CD14-positive monocyte (primary cell): ENCODE results near the gene FAM174A.

DNA sequence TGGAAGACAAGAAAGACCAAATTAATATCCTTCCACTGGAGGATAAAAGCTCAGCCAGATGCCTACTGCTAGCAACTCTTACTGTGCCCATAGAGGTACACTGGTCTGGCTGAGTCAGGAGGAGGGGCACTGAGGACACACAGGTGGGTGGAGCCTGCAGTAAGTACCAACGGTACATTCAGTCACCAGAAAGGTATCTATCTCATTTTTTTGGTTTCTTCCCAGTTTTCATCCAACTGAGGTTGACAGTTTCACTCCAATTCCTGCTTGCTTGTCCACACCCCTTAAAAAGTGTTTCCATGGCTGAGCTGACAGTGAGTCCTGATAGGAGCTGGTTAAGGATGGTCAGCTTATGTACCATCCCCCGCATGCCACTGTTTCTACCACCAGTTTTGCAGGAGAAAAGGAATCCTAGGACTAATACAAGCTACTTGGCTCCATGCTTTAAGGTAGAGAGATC is 3.3 kb downstream of the ELL2 start:
- CAGE, long polyA plus RNA: no peak

GRCh38 chr5:95988067-95988512 is 26.4 kb upstream of the ELL2 start:
- CAGE, long polyA plus RNA: no peak

GRCh38 chr5:96049846-96050343 is 88.2 kb upstream of the ELL2 start:
- CAGE, long polyA plus RNA: no peak

DNA sequence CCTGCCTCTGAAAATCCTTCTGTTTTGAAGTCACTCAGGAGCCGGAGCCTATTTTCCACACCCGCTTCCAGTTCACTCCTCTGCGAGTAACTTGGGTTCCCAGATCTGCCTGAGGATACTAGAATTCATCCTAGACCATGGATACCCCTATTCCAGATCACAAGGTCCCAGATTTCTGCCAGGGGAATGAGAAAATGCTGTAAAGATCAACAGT is 197.4 kb downstream of the PCSK1 start:
- CAGE, long polyA plus RNA: no peak

DNA sequence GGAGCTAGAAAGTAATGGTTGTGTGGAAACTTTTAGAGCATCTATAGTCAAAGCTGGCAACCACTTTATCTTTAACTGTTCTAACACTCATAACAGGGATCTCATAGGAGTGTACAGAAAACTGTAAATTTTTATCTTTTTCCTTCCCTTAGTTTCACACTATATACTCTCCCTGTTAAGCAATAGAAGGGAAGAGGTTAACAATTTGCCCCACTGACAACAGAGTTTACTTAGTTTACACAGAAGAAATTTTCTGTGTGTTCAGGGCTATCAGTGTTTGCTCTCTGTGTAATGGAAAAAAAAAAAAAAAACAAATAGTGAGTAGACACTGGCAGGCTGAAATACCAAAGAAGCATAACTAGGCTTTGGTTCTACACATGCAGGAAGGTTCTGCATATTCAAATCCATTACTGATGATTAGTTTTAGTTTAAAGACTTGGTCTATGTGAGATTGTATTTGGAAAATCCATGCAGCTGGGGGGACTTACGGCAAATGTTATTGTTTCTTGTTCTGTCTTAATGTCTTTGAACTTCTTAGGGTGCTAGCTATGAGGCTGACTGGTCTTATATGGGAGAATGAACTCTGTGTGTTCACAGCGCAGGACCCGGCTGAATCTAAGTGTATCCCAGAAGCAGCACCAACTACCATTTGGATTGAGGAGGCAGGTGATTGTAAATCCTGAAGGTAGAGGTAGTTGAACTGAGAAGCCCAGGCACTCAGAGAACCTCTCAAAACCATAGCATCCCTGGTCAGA is 187.5 kb downstream of the PCSK1 start:
- CAGE, long polyA plus RNA: no peak

DNA sequence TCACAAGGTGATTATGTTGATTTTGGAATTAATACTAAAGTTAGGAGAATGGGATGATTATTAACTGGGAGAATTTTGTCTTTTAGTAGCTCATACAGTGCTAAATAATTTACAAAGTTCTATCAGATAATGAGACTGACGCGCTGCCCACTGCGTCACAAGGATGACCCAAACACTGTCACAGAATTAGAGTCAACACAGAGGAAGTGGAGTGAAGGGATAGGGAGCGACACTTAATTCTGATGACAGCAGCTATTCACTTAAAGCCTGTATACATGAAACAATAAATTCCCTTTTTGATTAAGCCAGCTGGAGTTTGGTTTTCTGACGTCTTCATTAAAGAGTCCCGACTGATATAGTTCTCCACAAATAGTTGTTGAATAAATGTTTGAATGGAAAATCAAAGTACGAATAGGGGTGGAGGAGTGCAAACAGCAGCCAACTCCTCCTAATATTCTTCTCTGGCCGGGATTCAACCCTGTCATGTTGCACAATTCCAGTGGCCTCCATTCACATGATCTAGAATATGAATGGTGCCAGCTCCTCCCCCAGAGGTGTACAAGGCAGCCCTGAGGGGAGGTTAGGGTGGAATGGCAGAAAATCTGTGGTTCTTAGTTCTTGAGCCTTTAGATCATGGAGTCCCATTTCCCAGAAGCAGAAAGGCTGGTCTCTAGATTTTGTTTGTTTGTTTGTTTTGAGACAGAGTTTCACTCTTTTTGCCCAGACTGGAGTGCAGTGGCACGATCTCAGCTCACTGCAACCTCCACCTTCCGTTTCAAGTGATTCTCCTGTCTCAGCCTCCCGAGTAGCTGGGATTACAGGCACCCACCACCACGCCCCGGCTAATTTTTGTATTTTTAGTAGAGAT is 140.2 kb downstream of the PCSK1 start:
- CAGE, long polyA plus RNA: no peak

- CAGE, long polyA plus RNA: no peak
Measured at GRCh38 chr5:96332149-96332493, 100.9 kb downstream of the PCSK1 start.

DNA sequence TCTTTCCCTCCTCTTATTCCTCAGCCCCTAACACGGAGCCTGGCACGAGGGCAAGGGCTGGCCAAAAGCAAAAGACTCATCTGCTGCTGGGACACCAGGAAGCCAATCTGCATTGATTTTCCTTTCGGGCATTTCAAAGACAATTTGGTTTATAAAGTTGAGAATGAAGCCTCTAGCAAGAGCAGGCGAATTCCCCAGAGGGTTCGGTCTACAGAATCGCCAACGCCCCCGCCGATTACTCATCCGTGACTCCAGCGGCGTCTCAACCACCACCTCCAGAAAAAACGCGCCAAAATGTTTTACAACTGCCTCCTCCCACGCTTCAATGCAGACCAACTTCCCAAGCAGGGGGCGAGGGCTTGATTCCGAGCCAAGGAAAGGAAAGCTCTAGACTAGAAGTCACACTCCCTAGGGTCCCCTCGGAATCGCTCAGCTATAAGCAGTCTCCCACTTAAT is 1.5 kb downstream of the PCSK1 start:
- CAGE, long polyA plus RNA: no peak

DNA sequence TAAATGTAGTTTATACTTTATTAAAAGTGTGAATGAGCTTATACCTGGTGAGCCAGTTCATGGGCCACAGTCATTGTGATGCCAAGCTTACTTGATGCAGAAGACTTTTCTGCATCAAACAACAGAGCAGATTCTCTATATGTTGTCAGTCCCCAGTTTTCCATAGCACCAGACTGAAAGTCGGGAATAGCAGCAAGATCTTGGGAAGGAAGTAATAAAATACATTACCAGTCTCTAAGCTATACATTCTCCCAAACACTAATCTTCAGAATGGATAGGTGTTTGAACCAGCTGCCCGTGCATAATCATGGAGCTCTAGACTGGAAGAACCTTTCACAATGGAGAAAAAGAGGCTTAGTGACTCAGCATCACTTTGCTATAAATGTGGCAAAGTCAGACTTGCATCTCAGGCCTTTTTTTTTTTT is 14.0 kb downstream of the ERAP1 start:
- CAGE, long polyA plus RNA: no peak

DNA sequence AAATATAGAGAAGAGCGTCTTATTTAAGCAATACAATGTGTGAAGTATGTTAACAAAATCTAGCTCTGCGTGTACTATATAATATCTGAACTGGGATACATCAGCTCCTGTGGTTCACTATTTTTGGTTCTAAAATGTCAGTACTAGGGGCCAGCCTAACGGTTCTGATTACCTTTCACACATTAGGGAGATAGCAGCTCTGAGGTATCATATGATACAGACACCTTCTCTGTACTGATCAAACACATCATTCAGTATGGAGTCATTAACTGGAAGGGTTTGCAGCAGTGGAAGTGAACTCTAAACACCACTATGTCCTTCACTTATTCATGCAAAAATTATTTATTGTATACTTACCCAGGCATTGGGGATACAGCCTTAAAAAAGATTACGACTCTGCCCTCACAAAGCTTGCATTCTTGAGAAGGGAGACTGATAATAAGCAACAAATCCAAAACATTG is 2.1 kb upstream of the LNPEP start:
- CAGE, long polyA plus RNA: no peak

- CAGE, long polyA plus RNA: no peak
Measured at GRCh38 chr5:97165627-97166292, 17.3 kb downstream of the RIOK2 start.

DNA sequence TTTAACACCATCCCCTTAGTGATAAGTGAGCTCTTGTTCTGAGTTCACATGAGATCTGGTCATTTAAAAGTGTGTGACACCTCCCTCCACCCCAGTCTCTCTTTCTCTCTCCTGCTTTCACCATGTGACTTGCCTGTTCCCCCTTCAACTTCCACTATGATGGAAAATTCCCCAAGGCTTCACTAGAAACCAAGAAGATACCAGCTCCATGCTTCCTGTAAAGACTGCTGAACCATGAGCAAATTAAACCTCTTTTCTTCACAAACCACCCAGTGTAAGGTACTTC is 475.2 kb upstream of the RGMB start:
- CAGE, long polyA plus RNA: no peak

- CAGE, long polyA plus RNA: no peak
Measured at GRCh38 chr5:98769691-98770693, 3.5 kb upstream of the RGMB start.

- CAGE, long polyA plus RNA: no peak
Measured at GRCh38 chr5:98868444-98868944, 60.3 kb downstream of the CHD1 start.

DNA sequence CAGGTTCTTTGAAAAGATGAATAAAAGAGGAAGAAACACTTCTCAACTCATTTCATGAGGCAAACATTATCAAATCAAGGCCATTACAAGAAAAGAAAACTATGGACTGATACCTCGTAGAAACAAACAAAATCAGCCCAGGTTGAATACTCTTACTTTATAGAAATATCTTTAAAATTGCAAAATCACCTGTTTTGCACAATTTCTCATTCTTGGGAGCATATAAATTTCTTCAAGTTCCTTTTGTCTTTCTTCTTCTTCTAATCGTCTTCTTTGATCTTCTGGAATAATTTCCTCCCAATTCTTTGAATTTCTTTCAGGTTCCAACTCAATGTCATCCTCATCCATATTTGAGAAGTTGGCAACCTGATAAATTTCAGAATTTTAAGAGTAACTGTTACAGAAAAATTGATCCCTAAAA is 49.4 kb downstream of the CHD1 start:
- CAGE, long polyA plus RNA: no peak

DNA sequence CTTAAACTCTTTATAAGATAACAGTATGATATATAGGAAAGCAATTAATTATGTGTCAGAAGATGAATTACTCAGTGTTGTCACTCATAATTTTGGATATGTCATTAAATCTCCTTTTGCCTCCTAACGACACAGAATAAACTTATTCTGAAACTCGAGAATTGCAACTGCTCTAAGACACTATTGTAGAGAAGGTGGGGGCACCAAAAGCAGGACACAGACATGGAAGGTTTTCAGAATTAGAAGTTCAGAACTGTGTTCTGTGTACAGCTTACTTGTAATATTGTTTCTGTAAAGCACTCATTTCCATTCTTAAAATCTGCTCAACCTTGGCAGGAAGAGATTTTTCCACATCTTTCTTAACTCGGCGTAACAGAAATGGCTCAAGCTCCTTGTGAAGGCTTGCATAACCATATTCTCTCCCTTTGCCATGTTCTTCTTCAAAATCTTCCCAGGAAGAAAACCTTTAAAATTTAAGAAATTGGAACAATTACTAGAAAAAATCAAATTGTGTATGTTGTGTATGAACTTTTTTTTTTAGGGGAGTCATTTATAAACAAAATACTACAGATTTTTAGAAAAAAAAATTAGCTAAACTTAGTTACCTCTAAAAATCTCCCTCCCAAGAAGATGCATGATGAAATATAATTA is 36.4 kb downstream of the CHD1 start:
- CAGE, long polyA plus RNA: no peak

GRCh38 chr5:98911371-98911776 is 17.4 kb downstream of the CHD1 start:
- CAGE, long polyA plus RNA: no peak

DNA sequence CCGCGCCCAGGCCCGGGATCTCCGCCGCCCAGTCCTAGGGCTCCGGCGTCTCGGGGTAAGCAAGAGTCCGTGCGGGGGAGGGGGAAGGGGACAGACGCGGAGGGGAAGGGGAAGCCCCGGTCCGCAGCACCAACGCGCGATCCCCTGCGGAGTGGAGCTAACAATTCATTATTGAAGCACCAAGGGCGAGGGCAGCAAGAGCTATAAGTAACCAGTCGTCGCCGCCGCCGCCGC is 302 bp downstream of the CHD1 start:
- CAGE, long polyA plus RNA: no peak

GRCh38 chr5:99019138-99019793 is 90.5 kb upstream of the CHD1 start:
- CAGE, long polyA plus RNA: no peak

- CAGE, long polyA plus RNA: no peak
Measured at GRCh38 chr5:100535138-100536028, at the start of gene FAM174A. FAM174A (plus strand) TSS chr5:100535374.